ENCODE measurements around a stretch of chr1.

DNA sequence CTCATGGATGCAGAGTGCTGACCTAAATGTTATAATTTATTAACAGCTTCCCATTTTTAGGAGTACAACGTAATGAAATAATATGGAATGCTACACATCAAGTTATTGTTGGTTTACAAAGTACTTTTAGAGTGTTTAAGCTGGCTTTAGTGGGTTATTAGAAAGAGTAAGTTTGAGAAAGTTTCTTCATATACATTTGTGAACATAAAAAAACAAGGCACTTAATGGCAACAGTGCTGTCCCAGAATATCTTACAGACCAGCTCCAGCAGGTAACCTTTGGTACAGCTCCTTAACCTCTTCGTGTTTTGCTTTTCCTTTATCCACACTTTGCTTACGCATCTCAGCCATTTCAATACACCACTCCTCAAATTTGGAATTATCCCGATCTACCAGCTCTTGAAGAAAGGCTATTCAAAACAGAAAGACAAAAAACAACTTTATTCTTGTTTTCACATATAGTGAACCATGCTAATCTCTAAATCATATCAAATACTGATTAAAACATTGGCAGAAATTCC, 54.6 kb downstream of the USP48 start:
- PRO-cap, 4 experiments, result no peak in any of the 4 experiments
- RAMPAGE, long total RNA, 4 experiments, result no peak in any of the 4 experiments

DNA sequence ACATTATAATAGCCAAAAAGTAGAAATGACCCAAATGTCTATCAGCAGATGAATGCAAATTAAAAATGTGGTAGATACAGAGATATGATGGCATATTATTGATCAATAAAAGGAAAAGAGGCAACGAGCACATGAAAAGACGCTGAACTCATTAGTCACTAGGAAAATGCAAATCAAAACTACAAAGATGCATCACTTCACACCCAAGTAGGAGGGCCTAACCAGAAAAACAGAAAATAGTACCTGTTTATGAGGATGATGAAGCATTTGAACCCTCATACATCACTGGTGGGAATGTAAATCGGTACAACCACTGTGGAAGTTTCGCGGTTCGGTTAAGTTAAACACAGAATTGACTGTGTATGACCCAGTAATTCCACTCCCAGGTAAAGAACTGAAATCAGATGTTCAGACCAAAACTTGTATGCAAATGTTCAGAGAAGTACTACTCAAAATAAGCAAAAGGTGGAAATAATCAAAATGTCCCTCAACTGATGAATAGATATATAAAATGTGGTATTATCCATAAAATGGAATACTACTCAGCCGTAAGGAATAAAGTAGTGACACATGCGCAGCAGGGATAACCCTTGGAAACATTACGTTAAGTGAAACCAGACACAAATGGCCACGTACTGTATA, 3.1 kb downstream of the USP48 start:
- PRO-cap, 4 experiments, result no peak in any of the 4 experiments
- RAMPAGE, long total RNA, 4 experiments, result no peak in any of the 4 experiments

- PRO-cap, 4 experiments, result peak in 4 of 4 experiments; most common plus-strand start chr1:21782046 (in 2); most common minus-strand start chr1:21782020 (in 4)
- RAMPAGE, long total RNA, 4 experiments, result no peak in any of the 4 experiments
These were observed 1.0 kb downstream of the USP48 start for GRCh38 chr1:21781736-21782507.

- PRO-cap, 4 experiments, result peak in 4 of 4 experiments; most common plus-strand start chr1:21783715 (in 2); most common minus-strand start chr1:21783612 (in 4)
- RAMPAGE, long total RNA, 4 experiments, result no peak in any of the 4 experiments
These were observed 793 bp upstream of the USP48 start for GRCh38 chr1:21783366-21784517.

GRCh38 chr1:21814166-21814820, 2.2 kb downstream of the LDLRAD2 start:
- PRO-cap, 4 experiments, result peak in 4 of 4 experiments; most common plus-strand start chr1:21814422 (in 3); most common minus-strand start chr1:21814413 (in 3)
- RAMPAGE, long total RNA, 4 experiments, result start-site peak on the plus strand in 2 of 4 experiments, at chr1:21814384-21814739 at its widest, 5 to 7 reads per replicate

- PRO-cap, 4 experiments, result peak in 4 of 4 experiments; most common plus-strand start chr1:21870641 (in 4)
- RAMPAGE, long total RNA, 4 experiments, result no peak in any of the 4 experiments
These were observed 58.4 kb downstream of the LDLRAD2 start for GRCh38 chr1:21870556-21870755.

- PRO-cap, 4 experiments, result no peak in any of the 4 experiments
- RAMPAGE, long total RNA, 4 experiments, result no peak in any of the 4 experiments
These were observed 34.9 kb downstream of the HSPG2 start for GRCh38 chr1:21902005-21902864.

DNA sequence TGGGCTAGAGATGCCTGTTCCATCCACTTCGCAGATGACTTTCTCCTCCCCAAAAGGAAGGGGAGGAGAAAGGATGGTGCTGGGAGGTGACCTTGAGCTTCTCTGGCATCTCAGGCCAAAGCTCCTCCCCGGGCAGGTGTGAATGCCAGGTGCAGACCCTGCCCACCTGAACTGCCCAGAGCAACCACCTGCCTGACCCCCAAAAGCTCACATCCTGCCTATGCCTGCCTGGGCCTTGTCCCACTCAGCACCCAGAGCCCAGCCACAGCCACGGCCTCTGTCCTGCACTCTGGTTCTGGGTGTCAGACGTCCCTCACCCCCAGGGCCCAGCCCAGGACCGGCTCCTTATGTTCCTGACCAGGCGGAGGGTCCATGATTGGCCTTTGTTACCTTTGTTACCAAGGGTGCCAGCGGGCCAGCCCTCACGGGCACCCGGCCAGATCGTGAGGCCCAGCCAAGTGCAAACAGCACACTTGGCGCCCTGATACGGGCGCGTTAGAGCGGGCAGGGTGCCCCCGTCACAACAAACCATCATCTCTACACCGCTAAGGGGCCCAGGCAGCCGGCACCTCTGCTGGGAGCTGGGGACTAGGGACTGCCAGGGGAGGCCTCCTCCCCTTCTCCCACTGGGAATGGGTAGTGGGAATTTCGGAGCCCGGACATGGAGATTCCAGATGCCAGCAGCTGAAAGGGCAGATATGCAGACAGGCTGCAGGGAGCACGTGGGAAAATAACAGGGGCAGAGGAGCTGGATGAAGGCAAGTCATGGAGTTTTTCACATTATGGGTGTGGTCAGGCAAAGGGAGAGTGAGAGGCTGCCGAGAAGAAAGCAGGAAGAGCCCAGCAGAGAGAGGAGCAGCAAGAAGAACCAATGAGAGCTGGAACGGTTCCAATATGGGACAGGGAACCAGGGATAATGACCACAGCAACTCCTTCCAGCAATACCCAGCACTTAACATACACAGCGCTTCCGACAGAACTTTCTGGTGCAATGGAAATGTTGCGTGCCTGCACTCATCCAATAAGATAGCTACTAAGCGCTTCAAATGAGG, 22.1 kb downstream of the HSPG2 start:
- PRO-cap, 4 experiments, result no peak in any of the 4 experiments
- RAMPAGE, long total RNA, 4 experiments, result no peak in any of the 4 experiments

GRCh38 chr1:21924506-21925509, 12.3 kb downstream of the HSPG2 start:
- PRO-cap, 4 experiments, result no peak in any of the 4 experiments
- RAMPAGE, long total RNA, 4 experiments, result no peak in any of the 4 experiments

DNA sequence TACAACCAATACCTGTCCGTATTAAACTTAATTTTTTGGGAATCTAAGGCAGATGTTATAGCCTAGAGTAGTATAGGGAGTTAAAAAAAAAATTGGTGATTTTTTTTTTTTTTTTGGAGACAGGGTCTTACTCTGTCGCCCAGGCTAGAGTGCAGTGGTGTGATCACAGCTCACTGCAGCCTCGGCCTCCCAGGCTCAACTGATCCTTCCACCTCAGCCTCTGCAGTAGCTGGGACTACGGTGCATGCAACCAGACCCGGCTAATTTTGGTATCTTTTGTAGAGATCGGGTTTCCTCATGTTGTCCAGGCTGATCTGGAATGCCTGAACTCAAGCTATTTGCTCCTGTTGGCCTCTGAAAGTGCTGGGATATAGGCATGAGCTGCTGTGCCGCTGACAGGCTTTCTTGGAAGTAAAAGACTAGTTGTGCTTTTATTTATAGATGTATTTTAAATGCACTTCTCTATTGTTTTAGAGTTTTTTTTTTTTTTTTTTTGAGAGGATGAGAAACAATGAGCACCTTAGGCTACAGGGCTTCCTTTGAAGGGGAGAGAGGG, 3.0 kb downstream of the CDC42 start:
- PRO-cap, 4 experiments, result no peak in any of the 4 experiments
- RAMPAGE, long total RNA, 4 experiments, result no peak in any of the 4 experiments

DNA sequence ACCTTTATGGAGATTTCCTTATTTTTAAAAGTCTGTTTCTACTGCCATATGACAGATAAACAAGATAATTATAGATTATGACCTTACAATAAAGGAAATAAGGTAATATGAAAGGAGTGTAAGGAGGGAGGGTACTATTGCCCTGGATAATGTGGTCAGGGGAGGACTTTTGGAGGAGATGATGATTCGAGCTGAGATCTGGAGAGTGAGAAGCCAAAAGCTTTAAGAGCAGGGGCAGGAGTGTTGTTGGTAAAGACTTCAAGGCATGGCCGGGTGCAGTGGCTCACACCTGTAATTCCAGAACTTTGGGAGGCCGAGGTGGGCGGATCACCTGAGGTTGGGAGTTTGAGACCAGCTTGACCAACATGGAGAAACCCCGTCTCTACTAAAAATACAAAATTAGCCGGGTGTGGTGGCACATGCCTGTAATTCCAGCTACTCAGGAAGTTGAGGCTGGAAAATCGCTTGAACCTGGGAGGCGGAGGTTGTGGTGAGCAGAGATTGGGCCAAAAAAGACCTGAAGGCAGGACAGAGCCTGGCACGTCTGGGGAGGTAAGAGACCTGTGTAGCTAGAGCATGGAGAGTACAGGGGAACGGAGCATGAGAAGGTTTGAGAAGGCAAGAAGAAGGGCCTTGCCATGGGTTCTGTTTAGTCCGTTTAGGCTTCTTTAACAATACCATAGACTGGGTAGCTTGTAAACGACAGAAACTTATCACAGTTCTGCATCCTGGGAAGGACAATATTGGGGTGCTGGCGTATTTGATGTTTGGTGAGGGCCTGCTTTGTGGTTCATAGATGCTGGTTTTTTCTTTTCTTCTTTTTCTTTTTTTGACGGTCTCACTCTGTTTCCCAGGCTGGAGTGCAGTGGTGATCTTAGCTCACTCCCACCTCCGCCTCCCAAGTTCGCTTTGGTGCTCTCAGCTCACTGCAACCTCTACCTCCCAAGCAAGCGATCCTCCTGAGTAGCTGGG, 14.3 kb downstream of the CDC42 start:
- PRO-cap, 4 experiments, result no peak in any of the 4 experiments
- RAMPAGE, long total RNA, 4 experiments, result no peak in any of the 4 experiments

DNA sequence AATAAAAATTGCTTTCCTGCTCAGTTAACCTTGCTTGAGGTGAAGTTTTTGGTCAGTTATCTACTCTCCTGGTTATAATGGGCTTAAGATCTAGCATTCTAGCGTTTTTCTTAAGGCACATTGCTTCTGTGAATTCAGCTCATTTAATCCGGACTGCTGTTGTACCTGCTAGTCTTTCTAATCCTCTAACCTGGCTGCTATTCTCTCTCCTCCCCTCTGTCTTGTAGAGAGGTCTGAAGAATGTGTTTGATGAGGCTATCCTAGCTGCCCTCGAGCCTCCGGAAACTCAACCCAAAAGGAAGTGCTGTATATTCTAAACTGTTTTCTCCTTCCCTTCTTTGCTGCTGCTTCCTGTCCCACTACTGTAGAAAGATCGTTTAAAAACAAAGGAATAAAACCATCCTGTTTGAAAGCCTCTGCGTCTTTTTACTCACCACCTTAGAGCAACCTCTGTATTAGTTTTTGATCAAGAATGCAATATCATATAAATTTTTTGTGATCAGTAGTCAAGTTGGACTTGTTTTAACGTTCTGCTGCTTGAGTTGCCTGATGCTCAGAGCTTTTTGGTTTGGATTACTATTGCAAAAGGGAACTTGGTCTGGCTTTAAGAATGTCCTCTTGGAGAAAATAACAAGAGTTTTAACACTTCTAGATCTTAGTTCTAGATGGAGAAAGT, 37.3 kb downstream of the CDC42 start:
- PRO-cap, 4 experiments, result no peak in any of the 4 experiments
- RAMPAGE, long total RNA, 4 experiments, result no peak in any of the 4 experiments

- PRO-cap, 4 experiments, result no peak in any of the 4 experiments
- RAMPAGE, long total RNA, 4 experiments, result no peak in any of the 4 experiments
These were observed 44.9 kb downstream of the WNT4 start for GRCh38 chr1:22097537-22098866.

DNA sequence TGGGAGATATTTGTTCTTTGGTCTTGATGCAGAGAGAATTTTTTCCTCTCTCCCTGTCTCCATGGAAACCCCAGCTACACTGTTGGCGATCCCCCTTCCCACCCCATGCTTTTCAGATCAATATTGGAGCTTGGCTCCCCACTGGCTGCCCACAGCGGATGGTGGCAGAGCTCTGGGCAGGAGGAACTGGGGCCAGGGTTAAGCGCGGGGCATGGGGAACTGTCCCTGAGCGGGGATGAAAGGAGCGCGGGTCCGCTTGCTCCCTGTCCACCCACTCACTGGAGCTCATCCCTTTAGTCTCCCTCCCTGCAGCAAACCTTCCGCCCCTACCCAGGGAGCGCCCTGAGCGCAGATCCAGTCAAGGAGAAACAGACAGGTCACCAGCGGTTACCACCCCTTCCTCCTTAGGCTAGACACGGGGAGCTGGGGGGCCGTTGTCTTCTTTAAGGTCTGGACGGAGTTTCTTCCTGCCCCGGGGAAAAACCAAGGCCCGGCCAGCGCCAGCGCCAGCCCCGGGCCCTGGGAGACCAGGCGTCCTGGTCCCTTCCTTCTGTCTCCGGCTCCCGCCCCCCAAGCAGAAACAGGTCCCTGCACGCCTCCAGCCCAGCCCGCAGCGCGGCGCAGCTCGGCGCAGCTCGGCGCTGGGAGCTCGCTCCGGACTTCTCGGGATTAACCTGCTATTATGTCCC, 983 bp downstream of the WNT4 start:
- PRO-cap, 4 experiments, result peak in 4 of 4 experiments; most common plus-strand start position 613 of the sequence (in 4)
- RAMPAGE, long total RNA, 4 experiments, result no peak in any of the 4 experiments

DNA sequence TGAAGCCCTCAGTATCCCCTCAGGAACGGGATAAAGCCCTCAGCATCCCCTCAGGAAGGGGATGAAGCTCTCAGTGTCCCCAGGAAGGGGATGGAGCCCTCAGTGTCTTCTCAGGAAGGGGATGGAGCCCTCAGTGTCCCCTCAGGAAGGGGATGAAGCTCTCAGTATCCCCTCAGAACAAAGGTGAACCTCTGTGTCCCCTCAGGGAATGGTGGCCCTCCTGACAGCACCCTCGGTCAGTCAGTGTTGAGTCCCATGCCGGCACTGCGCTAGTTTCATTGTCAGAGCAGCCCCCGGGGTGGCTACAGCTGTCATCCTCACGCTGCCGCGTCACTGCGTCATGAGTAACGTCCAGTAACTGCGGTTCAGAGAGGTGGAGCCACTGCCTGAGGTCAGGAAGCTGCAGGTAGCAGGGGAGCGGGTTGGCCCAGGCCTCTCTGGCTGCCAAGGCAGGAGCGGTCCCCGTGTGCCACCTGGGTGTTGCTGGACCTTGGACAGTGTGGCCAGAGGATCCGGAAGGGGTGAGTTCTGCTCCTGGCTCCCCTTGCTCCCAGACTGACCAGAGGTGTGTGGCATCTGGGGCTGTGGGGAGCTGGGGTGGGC, 20.2 kb upstream of the WNT4 start:
- PRO-cap, 4 experiments, result no peak in any of the 4 experiments
- RAMPAGE, long total RNA, 4 experiments, result no peak in any of the 4 experiments

GRCh38 chr1:22176587-22176993, 33.7 kb upstream of the WNT4 start:
- PRO-cap, 4 experiments, result peak in 2 of 4 experiments; most common plus-strand start chr1:22176878 (in 2)
- RAMPAGE, long total RNA, 4 experiments, result no peak in any of the 4 experiments

DNA sequence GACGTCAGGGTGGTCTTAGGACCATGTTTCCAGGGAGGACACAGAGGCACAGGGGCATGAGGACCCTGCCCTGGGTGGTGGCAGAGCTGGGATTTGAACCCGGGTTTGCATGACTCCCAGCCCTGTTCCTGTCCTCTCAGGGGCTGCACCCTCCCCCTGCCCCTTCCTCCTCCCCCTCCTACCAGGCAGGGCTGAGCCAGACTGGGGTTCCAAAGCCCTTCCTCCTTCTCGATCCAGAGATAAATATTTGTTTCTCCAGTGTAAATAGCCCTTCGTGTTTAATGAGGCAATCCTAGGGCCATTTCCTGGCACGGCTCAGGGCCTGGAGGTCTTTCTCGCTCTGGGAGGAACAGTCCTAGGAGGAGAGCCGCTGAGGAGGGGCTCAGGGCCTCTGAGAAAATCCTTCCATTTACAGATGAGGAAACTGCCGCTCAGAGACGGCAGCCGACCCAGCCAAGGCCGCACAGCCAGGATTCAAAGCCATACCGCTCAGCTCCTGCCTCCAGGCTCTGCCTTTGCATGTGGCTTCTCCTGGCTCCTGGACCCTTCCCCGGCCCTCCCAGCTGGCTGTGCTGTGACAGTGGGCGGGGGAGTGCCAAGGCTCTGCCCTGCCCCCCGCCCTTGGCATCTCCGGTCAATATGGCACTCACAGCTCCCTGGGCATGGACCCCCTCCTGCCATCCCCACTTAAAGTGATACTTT, 114.5 kb upstream of the WNT4 start:
- PRO-cap, 4 experiments, result no peak in any of the 4 experiments
- RAMPAGE, long total RNA, 4 experiments, result no peak in any of the 4 experiments

DNA sequence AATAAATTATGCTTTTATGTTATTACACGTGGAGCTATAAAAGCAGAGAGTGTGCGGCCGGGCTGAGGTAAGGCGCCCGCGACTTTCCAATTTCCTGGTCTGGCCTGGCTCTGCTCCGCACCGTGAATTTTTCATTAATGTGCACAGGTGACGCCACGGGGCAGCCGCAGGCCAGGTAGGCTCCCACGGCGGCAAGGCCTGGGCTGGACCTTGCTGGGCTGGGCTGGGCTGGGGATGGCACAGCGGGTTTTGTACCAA, 115.0 kb upstream of the WNT4 start:
- PRO-cap, 4 experiments, result no peak in any of the 4 experiments
- RAMPAGE, long total RNA, 4 experiments, result no peak in any of the 4 experiments

GRCh38 chr1:22292085-22292787, 149.3 kb upstream of the WNT4 start:
- PRO-cap, 4 experiments, result no peak in any of the 4 experiments
- RAMPAGE, long total RNA, 4 experiments, result no peak in any of the 4 experiments

DNA sequence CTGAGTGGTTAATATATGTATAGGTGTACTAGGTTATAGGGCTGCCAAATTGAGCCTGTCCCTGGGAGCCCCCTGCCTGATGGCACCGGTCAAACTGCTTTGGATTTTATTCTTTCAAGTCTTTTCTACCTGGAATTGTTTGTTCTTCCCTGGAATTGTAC, 1.2 kb downstream of the ZBTB40 start:
- PRO-cap, 4 experiments, result no peak in any of the 4 experiments
- RAMPAGE, long total RNA, 4 experiments, result no peak in any of the 4 experiments